Lower leg skin (tissue), 2 donors: ENCODE results near the gene DGLUCY.

- PRO-cap: no peak
- RAMPAGE, long total RNA, 2 experiments: no peak in any of the 2 experiments
Measured at GRCh38 chr14:90540716-90541893, 144.3 kb downstream of the CALM1 start.

GRCh38 chr14:90613332-90614096, 202.7 kb downstream of the TTC7B start:
- PRO-cap: no peak
- RAMPAGE, long total RNA, 2 experiments: no peak in any of the 2 experiments

GRCh38 chr14:90630247-90630942, 185.8 kb downstream of the TTC7B start:
- PRO-cap: no peak
- RAMPAGE, long total RNA, 2 experiments: no peak in any of the 2 experiments

- PRO-cap: no peak
- RAMPAGE, long total RNA, 2 experiments: no peak in any of the 2 experiments
Measured at GRCh38 chr14:90654708-90655658, 161.2 kb downstream of the TTC7B start.

DNA sequence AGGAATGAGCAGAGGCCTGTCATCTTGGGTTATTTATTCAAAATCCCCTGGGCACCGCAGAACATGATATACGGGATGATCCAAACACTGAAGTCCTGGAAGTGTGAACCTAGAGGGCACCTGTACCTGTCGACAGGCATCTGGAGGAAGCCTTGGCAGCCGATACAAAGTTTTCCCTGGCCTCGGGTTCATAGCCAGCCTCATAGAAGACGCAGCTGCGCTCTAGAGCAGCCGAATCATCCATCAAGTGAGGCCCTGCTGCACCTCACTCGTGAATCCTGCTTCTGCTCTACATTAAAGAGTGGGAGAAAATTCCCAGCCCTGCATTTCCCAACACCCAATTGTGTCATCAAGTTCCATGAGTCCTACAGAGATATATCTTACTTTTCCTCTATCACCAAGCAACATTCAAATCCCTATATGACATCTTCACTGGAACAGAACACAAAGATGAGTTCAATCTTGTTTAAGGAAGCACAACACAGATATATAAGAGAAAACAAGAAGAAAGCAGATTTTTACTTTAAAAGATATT, 139.4 kb downstream of the TTC7B start:
- PRO-cap: no peak
- RAMPAGE, long total RNA, 2 experiments: no peak in any of the 2 experiments

- PRO-cap: no peak
- RAMPAGE, long total RNA, 2 experiments: no peak in any of the 2 experiments
Measured at GRCh38 chr14:90757802-90758186, 58.4 kb downstream of the TTC7B start.

GRCh38 chr14:90788000-90788494, 28.2 kb downstream of the TTC7B start:
- PRO-cap: no peak
- RAMPAGE, long total RNA, 2 experiments: no peak in any of the 2 experiments

GRCh38 chr14:90802348-90802707, 13.9 kb downstream of the TTC7B start:
- PRO-cap: no peak
- RAMPAGE, long total RNA, 2 experiments: no peak in any of the 2 experiments

- PRO-cap: no peak
- RAMPAGE, long total RNA, 2 experiments: no peak in any of the 2 experiments
Measured at GRCh38 chr14:90803699-90804097, 12.5 kb downstream of the TTC7B start.

GRCh38 chr14:90850507-90851002, 34.3 kb upstream of the TTC7B start:
- PRO-cap: no peak
- RAMPAGE, long total RNA, 2 experiments: no peak in any of the 2 experiments

GRCh38 chr14:91113926-91114959, at the start of gene DGLUCY:
TSS of gene DGLUCY (plus strand) at chr14:91114073.
- PRO-cap: unidirectional peak, plus-strand start at chr14:91114073; bidirectional peak, plus-strand start at chr14:91114654, minus-strand start at chr14:91114564
- RAMPAGE, long total RNA, 2 experiments: start-site peak on the plus strand in 2 of 2 experiments, at chr14:91114063-91114699 at its widest, 10 to 97 reads per replicate

GRCh38 chr14:91202213-91202948, 42.1 kb downstream of the GPR68 start:
- PRO-cap: no peak
- RAMPAGE, long total RNA, 2 experiments: no peak in any of the 2 experiments

- PRO-cap: no peak
- RAMPAGE, long total RNA, 2 experiments: no peak in any of the 2 experiments
Measured at GRCh38 chr14:91242720-91243455, 1.6 kb downstream of the GPR68 start.

DNA sequence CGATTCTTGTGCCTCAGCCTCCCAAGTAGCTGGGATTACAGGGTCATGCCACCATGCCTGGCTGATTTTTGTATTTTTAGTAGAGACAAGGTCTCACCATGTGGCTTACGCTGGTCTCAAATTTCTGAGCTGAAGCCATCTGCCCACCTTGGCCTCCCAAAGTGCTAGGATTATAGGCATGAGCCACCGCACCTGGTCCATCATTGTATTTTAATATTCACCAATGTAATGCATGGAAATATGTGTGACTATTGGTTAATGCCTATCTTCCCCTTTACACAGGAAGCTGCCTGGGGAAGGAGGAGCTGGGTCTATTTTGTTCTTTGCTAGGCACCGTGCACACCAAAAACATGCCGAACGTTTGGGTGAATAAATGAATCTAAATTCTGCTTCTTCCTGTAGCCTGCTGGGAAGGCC, 5.2 kb upstream of the GPR68 start:
- PRO-cap: no peak
- RAMPAGE, long total RNA, 2 experiments: no peak in any of the 2 experiments

DNA sequence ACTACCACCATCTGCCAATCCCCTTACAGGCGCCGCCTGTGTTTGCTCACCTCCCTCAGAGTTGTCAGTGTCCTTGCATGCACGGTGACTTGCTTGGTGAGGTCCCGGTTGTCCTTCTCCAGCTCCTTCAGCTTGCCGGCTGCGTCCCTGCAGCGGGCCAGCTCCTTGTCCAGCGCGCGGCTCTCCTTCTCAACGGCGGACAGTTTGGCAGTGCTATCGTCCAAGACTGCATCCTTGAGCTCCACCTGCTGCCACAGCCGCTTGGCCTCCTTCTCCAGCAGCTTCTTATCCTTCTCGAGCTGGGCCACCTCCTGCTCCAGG, 68.5 kb upstream of the GPR68 start:
- PRO-cap: no peak
- RAMPAGE, long total RNA, 2 experiments: no peak in any of the 2 experiments

DNA sequence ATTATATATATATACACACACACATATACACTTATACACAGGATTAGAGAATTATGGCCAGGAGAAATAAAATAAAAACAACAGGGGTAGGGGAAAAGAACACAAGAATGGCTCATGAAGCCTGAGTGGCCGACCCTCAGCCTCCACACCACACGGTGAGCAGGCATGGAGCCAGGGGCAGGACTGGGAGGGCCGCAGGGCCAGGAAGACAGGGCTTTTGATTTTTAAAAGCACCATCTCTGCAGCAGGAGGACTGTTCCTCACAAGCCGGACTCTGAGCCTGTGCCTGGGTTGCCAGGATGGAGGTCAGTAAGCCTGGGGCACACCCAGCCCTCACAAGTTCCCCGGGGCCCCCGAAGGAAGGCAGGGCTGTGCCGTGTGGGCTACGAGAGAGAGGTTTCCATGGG, 65.0 kb downstream of the CCDC88C start:
- PRO-cap: no peak
- RAMPAGE, long total RNA, 2 experiments: no peak in any of the 2 experiments

DNA sequence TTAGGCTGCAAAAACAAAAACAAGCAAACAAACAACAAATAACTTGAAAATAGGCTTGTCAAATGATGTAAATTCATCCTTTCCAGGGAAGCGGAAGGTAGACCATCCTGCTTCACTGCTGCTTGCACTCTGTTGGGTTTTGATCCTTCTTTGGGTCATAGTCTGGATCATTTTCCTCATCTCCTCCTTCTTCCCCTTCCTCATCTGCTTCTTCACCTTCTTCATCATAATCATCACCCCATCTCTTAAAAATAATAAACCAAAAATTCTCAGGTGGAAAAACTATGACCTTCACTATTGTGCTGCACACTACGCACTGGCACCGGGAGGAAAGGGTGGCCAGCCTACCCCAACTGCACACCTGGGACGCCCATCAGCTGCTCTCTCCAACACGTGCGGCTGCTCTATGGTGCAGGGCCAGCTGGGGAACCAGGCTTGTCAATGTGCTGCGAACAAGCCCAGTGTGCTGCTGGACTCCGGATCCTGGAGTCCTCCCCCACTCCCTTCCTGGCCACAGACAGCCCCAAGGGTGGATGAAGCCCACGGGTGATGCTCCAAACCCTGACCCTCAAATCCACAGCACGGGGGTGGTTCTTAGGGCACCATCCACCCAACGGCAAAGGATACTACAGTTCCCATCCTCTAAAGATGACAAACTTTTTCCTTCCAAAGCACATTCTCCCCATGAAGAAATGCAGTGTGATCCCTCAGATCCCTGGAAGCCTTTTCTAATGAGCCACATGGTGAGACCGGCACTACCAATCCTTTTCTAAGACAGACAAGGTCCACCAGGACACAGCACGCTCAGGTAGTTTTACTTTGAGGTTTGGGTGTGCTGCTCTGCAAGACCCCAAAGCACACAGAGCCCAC, 33.1 kb downstream of the CCDC88C start:
- PRO-cap: no peak
- RAMPAGE, long total RNA, 2 experiments: no peak in any of the 2 experiments

- PRO-cap: no peak
- RAMPAGE, long total RNA, 2 experiments: no peak in any of the 2 experiments
Measured at GRCh38 chr14:91418434-91419515, 1.2 kb upstream of the CCDC88C start.

- PRO-cap: no peak
- RAMPAGE, long total RNA, 2 experiments: no peak in any of the 2 experiments
Measured at GRCh38 chr14:91425545-91426033, 8.0 kb upstream of the CCDC88C start.

GRCh38 chr14:91605543-91605813, 95.4 kb upstream of the PPP4R3A start:
- PRO-cap: no peak
- RAMPAGE, long total RNA, 2 experiments: no peak in any of the 2 experiments